Thoracic aorta endothelial cell (primary cell): Measurements from ENCODE around the genes SEC14L3, SLC35E4 and LIMK2.

DNA sequence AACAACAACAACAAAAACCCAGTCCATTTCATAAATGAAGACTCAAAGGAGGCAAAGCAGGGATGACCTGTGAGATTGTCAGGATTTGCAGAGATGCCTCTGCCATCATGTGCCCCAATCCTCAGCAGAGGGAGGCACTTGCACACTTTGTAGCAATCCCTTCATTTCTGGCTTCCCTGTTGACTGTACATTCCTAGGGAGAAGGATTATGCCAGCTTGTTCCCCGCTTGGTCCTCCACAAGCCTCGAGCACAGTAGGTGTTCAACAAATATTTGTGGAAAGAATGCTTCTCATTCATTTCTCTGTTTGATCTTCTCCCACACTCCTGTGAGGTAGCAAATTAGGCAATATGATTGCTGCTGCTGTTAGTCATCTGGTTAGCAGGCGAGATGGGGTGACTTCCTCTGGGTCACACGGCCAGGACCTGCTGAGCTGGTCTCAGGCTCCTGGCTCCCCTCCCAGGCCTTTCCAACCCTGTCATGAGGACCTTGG lies 34.1 kb downstream of the LIF start:
- CAGE, long polyA plus RNA, result no peak

- CAGE, long polyA plus RNA, result no peak
These were observed 3.8 kb downstream of the OSM start for GRCh38 chr22:30262770-30263273.

GRCh38 chr22:30270574-30271533 lies 4.2 kb upstream of the OSM start:
- CAGE, long polyA plus RNA, result no peak

DNA sequence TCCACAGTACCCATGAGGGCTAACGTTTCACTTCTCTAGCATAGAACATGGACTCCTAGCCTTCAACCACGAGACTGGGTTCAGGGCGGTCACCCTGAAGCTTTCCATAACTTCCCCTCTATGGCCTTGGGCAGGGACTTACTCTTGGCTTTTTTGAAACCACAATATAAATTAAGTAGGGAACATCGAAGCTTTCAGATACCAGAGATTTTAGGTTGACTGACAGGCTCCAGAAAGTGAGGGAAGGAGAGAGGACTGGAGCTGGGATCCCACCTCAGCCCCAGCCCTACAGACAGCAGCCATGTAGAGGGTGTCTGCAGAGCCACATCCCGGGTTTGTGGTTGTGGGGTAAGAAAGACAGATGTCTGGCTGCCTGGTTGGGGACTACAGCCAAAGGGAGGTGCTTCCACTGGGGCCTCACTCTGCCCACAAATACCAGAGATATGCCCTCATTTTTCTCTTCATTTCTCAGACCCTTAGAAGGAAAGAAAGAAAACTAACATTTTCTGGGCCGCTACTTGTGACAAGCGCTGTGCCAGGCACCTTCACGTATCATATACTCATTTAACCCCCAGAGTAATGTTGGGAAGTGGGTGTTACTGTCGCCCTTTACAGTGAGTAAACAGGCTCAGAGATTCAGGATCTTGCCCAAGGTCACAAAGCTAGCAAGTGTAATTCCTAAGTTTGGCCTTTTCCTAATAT lies 2.4 kb downstream of the TBC1D10A start:
- CAGE, long polyA plus RNA, result no peak

DNA sequence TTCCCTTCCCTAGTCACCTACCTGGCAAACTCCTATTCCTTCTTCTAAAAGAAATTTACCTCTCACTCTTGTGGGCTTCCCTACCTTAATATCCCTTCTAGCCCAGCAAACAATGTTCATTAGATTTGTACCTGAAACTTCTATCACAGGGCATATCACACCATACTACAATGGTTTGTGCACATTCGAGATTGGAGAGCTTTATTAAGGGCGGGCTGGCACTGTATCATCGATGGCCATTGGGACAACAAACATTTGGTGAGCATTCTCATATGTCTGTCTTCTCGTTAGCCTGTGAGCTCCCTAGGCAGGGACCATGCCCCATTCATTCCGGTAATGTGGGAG lies 817 bp downstream of the SF3A1 start:
- CAGE, long polyA plus RNA, result no peak

DNA sequence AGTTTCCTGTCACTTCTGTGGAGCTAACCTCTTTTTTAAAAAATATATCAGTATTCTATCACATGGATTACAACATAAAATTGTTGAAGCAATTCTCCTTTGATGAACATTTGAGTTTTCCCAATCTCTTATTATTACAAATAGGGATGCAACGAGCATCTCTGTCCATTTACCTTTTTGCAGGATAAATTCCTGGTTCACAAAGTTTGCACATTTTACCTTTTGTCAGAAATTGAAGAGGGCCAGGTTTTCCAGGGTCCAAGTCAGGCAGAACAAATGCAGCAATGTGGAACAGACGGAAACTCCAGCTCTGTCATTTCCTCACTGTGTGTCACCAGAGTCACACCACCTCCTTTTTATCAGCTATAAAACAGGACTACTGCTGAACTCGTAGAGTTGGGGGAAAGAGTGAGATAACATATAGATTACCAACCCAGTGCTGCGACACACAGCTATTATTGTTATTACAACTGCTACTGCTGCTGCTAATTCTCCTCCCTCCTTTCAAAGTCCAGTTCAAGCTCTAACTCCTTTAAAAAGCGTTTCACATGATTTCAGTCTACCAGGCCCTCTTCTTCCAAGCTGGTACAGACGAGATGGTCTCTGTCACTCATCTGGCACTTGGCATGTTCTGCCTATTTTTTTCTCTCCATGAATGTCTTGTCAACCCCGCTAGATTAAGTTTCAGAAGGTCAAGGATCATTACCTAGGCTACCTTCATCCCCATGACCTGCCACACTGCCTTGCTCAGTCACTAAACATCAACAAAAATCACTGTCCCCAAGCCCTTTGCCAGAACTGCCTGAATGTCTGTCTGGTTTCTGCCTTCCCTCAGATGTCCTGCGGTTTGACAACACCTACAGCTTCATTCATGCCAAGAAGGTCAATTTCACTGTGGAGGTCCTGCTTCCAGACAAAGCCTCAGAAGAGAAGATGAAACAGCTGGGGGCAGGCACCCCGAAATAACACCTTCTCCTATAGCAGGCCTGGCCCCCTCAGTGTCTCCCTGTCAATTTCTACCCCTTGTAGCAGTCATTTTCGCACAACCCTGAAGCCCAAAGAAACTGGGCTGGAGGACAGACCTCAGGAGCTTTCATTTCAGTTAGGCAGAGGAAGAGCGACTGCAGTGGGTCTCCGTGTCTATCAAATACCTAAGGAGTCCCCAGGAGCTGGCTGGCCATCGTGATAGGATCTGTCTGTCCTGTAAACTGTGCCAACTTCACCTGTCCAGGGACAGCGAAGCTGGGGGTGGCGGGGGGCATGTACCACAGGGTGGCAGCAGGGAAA lies 3.7 kb upstream of the MTFP1 start:
- CAGE, long polyA plus RNA, result no peak

DNA sequence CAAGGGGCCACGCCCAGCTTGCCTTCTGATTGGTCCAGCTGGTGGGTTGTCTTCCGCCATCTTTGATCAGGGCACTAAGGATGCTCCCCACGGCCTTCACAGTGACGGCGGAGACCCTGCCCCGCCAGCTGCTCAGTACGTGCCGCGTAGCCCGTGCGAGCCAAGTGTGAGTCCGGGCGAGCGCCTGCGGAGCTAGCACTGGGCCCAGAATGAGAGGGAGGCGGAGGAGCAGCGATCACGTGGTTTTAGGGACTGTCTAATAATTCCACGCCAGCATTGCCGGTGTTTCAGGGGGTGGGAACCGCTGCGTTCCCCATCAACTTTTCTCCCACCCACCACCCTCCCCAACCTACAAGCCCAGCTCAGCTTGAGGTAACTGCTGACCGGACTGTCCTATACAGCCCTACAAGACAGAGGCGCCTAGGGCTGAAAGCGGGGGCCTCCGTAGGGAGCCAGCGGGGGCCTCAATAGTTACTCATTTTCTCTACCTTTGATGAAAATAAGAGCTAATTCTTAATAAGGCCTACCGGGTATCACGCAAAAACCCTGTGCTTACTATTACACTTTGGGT lies 1.5 kb upstream of the MTFP1 start:
- CAGE, long polyA plus RNA, result no peak

DNA sequence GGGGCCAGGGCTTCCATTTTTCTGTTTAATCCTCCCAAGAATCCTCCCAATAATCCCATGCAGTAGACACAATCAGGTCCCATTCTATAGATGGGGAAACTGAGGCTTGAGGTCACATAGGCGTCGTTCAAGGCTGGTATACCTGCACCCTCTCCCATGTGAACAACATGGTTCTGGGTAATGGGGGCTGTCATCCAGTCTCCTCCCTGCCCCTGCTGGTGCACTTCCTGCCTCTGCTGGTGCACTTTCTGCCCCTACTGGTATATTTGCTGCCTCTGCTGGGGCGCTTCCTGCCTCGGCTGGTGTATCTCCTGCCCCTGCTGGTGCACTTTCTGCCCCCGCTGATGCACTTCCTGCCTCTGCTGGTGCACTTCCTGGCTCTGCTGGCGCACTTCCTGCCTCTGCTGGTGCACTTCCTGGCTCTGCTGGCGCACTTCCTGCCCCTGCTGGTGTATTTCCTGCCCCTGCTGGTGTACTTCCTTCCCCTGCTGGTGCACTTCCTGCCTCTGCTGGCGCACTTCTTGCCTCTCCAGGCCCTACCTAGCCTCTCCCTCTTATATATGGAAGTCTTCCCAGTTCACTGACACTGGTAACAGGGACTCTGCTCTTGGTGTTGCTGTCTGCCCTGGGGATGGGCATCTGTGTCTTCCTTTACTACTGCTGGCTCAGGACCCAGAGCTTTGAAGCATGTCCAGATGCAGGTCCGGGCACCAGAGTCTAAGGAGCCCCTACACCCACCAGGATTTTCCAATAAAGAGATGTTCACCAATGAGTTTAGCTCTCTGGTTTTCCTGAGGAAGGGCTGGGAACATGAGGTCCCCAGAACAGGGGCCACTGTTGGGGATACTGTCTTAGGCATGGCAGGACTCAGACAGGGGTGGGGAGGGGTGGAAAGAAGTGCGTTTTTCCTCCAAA lies 10.2 kb downstream of the MTFP1 start:
- CAGE, long polyA plus RNA, result no peak

DNA sequence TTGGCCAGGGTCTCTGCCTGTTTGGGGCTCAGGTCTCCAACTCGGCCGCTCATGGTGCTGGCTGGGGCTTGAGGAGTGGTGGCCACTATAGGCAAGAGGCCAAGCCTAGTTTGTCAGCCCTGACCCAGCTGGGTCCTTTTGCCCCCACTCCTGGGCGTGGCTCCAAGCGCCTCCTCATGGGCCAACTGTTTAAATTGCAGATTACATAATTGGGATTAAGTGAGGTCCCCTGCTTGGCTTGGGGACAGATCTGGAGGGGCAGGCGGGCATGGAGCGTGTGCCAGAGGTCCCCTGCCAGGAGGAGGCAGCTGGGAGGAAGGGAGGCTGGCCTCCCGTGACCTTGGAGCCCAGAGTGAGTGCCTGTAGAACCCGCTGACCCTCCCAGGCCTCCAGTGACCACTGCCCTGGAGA lies at the start of gene SEC14L3:
TSS of gene SEC14L3 (minus strand) at position 112 of the 411 bp plus-strand sequence.
- CAGE, long polyA plus RNA, result no peak

DNA sequence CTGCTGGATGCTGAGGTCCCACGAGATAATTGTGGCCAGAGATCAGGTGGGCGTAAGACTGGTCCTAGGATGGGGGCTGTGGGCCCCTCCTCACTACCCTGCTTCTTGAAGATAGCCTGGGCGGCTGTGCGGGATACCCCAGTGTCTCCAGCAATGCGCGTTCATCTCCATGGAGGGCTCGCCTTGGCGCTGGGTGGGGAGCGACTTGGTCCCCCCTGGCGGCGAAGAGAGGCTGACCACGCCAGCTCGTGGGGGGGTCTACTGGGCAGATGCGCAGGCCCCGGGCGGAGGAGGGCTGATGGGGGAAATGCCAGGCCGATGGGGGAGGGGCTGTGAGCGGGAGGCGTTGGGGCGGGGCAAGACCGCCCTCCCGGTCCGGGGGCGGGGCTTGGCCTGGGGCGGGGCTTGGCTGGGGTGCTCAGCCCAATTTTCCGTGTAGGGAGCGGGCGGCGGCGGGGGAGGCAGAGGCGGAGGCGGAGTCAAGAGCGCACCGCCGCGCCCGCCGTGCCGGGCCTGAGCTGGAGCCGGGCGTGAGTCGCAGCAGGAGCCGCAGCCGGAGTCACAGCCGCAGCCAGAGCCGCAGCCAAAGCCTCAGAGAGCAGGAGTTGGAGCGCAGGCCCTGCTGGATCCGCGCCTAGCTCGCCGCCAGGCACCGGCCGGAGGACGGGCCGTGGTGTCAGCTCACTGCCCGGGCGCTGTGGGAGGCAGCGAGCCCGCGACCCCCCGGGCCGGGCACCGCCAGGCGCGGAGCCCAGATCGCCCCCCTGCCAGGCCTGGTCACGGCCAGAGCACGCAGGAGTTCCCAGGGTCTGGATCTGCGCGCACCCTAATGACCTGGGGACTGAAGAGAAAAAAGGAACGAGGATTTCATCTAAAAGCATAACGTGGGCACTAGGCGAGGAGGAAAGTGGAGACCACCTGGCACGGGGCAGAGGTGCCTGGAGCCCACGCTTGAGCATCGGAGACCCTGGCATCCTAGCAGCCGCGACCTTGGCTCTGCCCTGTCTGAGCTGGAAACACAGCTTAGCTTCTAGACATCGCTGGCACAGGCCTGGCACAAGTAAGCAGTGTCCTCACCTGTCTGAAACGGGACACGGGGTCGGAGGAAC lies at the start of gene SLC35E4:
TSS of gene SLC35E4 (plus strand) at position 531 of the 1,109 bp plus-strand sequence.
- CAGE, long polyA plus RNA, result no peak

DNA sequence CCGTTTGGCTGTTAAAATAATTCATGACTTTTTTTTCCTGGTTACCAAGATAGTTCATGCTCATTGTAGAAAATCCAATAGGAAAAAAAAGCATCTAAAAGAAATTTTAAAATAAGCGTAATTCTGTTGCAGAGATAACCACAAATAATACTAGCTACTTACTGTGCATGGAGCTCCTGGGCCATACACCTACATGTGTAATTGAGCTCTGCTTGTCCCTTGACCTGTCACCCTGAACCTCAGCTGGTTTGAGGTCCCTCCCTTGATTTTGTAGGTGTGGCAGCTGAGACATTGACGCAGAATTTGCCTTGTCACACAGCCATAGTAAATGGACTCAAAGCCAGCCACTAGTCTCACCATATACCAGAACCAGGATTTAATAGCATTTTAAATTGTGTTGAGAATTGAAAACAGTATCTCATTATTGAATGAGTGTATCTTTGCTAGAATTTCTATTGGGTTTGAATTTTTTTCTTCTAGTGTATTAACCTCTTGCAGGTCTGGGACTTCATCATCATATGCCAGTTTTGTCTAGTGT lies 135.2 kb downstream of the MORC2 start:
- CAGE, long polyA plus RNA, result no peak

DNA sequence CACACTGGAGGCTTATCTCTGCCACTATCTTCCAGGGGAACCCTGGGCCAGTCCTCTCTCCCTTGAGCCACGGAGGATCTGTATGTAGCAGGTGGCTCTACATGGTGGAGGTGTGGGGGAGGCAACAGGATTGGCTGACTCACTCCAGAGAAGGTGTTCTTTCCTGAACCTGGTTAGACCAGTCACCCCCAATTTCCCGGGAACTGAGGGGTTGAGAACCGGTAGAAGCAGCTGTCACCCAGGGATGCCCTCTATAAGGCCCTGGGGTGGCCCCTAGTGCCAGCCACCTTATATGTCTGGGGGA lies 5.9 kb downstream of the SMTN start:
- CAGE, long polyA plus RNA, result no peak

DNA sequence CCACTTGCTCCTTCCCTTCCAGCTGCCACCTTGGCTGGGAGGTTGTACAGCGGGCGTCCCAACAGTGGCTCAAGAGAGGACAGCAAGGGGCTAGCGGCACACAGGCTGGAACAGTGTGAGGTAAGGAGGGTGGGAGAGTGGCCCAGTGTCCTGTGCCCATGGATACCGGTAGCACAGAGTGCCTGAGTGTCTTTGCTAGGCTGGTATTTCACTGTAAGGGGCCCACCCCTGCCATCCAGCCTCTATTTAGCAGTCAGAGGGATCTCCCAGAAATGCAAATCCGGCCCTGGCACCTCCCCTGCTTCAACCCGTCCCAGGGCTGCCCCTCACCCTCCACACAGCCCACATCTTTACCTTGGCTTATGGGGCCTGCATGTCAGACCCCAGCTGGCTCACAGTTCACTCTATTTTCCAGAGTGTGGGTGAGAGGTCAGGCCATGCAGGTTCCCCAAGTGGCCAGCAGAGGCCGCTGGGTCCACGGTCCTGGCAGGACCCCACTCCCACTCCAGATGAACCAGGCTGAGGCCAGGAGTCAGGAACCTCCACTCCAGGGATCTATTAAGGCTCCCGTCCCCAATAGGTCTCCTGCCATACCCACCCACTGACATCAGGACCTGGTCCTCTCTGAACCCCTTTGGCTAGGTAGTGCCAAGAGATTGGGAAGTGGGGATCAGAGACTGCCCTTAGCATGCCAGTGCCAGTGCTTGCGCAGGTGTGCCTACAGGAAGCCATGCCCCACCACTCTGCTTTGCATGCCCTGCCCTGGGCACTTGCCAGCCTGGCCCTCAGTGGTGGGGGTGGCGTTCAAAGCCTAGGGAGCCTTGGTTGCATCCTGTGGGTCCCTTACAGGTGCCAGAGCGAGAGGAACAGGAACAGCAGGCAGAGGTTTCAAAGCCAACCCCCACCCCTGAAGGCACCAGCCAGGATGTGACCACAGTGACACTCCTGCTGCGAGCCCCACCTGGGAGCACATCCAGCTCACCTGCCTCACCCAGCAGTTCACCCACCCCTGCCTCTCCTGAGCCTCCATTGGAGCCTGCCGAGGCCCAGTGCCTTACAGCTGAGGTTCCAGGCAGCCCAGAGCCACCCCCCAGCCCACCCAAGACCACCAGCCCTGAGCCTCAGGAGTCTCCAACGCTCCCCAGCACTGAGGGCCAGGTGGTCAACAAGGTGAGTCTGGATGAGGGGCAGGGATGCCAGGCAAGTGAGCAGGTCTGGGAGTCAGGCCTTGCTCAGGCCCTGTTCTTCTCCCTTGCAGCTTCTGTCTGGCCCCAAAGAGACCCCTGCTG lies 8.2 kb downstream of the SMTN start:
- CAGE, long polyA plus RNA, result no peak

GRCh38 chr22:31106256-31106658 lies 1.1 kb downstream of the SELENOM start:
- CAGE, long polyA plus RNA, result no peak

- CAGE, long polyA plus RNA, result no peak
These were observed 8.6 kb upstream of the PLA2G3 start for GRCh38 chr22:31148932-31149325.

DNA sequence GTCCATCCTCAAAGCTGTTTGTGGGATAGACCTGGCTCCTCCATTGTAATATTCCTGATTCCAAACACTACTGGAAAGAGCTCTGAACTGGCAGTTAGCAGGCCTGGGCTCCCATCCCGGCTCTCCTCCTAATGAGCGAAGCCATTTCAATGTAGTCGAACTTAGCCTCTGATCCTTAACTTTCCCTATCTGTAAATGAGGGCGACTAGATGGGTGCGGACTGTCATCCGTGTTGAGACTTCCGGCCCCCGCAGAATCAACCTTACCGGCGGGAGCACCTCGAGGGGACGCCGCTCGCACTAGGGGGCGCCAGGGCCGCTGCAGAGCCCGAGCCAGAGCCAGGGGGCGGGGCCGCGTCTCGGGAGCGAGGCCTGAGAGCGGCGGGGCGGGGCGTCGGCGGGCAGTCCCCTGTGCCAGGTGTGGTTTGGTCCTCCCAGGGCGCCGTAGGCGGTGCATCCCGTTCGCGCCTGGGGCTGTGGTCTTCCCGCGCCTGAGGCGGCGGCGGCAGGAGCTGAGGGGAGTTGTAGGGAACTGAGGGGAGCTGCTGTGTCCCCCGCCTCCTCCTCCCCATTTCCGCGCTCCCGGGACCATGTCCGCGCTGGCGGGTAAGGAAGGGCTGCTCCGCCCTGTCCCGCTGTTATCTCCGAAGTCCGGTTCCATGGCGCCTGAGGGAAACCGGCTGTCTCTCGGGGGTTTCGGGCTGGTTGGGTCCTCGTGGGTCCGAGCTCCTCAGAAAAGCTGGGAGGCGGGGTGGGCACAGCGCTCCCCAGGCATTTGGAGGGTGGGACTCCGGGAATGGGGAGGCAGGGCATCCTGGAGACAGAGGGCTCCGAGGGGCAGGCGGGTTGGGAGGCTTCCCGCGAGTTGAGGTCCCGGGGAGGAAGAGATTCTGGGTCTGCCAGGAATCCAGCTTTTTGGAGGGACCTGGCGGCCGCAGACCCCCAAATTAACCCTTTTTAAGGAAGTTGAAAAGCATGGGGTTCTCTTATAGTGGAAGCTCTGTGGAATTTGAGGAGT lies at the start of gene LIMK2:
TSS of gene LIMK2 (plus strand) at position 479 of the 1,017 bp plus-strand sequence.
- CAGE, long polyA plus RNA, result no peak

DNA sequence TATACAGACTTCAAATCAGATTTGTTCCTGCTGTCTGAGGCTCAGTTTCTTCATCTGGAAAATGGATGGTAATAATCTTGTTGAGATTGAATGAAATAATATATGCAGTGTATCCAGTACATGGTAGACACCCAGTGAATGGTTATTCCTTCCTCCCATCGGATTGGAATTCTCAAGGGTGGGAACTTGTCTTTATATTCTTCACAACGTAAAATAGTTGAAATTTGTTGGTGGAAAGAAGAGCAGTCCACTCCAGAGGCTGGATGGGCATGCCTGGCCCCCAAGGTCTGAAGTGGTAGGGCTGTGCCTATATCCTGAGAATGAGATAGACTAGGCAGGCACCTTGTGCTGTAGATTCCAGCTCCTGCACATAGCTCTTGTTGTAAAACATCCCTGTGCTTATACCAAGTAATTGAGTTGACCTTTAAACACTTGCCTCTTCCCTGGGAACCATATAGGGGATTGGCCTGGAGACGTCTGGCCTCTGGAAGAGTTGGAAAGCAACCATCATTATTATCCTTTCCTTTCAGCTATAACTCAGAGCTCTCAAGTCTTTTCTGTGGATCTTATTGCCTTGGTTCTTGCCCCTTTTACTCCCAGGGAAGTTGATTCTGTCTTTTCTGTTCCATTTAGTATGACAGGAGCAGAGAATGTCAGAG lies 15.0 kb downstream of the LIMK2 start:
- CAGE, long polyA plus RNA, result no peak

DNA sequence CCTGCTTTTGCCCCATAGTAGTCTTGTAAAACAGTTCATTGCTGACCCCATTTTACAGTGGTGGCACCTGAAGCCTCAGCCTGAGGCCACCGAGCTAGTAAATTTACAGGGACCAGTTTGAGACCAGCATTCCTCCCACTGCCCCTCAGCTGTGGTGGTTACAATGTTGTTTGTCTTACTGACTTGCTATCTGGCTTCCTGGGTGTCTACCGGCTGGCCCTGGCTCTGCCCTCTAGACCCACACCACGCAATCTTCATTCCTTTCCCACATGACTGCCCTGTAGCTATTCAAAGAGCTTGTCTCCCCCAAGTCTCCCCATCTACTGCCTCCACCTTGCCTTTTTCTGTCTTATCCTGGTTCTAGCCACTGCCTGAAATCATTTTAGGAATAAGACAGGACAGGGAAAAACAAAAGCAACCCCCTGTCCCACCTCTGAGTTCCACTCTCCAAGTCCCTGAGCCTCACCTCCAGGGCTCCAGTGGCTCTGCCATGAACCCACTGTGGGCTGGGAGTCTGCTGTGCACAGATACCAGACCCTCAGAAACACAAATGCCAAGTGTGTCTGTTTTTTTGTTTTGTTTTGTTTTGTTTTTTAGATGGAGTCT lies 20.7 kb downstream of the PIK3IP1 start:
- CAGE, long polyA plus RNA, result no peak

DNA sequence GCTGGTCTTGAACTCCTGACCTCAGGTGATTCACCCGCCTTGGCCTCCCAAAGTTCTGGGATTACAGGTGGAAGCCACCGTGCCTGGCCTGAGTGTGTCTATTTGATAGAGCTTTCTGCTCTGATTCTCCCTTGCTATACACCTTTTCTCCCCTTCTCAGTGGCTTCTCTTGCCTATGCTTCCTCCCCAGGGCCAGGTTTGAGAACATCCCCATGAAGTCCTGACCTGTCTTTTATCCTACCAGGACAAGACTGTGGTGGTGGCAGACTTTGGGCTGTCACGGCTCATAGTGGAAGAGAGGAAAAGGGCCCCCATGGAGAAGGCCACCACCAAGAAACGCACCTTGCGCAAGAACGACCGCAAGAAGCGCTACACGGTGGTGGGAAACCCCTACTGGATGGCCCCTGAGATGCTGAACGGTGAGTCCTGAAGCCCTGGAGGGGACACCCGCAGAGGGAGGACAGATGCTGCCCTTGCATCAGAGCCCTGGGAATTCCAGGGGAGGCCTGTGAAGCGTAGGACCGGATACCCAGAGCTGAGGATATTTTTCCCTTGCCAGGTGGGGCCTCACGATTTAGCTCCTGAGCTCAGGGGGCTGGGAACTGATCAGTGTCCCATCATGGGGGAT lies 19.9 kb downstream of the PIK3IP1 start:
- CAGE, long polyA plus RNA, result no peak

DNA sequence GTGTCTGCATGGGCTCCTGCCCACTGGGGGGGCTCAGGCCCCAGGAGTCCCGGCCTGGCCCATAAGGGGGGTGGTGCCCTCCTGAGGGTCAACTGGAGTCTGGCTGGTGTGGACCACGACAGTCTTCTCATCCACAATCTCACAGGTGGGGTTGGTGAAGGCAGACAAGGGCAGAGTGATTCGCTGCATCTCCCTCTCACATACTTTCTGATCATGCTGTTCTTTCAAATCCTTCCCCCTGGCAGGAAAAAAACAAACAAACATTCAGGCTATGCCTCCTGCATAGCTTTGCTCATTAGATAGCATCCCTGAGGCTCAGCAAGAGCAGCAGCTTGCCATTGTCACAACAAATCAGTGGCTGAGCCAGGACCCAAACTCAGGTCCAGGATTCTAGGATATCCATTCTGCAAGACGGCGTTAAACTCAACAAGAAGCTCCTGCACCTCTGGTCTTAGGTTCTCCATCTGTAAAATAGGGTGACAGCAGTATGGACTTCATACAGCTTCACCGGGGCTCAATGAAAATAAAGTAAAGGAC lies 9.2 kb downstream of the PIK3IP1 start:
- CAGE, long polyA plus RNA, result no peak